ENCODE measurements around the genes HDGFL1, CARMIL1 and H3C1.

DNA sequence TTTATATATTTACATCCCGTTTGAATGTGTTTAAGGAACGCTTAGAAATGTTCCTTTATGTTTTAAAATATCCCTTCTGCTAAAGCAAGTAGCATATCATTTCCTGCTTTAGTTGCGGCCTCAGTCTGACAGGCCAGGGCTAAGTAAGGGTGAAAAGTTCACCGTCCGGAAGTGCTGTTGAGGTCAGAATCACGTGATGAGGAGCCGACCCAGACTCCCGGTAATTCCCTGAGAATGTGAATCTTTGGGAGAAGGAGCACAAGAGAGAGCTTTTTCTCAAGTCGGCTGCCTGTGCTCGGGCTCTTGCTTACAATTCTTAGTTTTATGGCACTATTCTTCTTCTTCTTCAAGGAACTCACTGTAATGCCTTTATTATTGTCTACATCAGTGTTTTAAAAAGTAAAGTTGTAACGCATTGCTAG lies 309.4 kb downstream of the PRL start:
- PRO-cap: unidirectional peak, plus-strand start at position 239 of the sequence

DNA sequence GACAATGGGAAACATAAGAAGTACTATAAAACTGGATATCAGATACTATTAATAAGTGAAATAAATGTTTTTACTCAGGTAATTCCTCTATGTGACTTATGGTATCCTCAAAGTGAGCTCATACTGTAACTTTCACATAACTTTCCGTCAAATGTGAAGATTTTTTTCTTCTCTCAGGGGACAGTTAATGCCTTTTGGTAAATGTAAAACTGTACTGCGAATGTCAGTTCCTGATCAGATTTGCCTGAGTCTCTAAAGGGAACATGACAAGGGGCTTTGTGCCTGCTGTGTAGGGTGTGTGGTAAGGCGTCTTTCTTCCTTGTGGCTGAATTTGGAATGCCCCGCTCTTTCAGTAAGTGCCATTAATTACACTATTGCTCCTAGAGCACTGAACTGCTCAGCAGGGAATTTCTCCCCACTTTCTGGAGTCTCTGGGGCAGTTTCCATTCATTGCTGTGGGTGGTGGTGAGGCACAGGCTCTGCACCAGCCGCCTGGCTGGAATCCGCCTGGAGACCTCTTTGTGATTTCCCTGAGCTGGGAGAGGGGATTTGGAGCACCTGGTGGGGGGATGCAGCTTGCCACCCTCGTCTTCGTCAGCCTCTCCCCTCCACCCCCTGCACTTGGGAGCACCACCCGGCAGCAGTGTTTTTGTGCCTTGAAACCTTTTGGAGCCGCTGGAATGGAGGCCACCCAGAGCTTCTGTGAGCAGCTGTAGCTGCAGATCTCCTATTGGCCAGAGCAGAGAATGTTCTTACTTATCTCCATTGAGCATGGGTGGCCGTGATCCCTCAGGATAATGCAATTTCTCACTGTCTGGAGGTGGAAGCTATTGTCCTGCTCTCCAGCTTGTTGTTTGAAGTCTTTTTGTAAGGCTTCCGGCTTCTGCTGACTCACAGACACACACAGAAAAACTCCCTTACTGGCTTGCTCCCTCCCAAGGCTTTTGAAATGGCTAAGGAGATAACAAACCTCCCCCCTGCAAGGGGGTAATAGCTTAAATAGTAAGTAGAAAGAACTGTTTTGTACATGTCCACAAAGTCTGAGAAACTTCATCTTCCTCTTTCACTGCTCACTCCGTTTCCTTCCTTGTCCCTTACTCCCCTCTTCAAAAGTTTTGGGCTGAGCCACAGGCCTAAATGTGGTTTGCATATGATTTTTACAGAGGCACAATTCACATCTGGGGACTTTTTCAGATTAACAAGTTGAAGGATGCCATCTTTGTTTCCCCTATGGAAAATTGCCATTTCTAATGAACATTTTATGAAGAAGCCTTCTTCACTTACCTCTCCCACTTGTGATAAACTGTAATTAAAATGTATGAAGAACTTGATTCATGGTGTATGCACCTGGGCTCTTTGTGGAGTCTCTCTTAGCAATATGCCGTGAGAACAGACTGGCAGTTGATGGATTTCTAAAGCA lies 271.3 kb downstream of the PRL start:
- PRO-cap: no peak

DNA sequence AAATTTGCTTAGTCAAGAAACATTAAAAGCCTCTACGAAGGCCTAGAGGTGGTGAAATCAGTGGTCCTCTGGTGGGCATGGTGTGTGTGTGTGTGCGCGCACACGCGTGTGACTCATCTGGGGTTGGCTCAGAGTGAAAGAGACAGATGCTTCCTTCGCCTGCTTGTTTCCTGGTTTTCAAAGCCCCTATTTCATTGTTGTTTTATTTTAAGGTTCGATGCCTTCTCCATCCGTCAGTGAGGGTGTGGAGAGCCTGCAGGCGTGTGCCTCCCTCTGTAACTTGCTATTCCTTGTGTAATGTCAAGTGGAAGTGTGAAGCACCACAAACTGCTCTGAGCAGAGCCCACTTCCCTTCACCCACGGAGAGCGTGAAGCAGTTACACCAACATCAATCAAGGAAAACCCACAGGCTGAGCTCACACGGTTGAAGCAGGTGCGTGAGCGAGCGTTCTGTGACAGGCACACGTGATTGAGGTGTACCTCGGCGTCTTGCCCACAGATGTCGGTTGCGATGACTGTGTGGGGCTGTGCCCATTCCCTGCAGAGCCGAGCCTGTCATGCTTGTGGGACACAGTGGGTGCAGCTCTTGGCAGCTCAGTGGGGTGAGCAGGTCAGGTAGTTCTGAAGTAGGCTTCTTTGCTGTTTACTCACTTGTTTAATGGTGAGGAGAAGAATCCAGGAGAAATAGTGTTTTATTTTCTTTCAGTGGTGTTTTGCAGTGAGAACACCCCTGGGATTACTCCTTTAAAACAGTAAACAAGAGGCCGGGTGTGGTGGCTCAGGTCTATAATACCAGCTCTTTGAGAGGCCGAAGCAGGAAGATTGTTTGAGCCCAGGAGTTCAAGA lies 233.8 kb downstream of the PRL start:
- PRO-cap: no peak

- PRO-cap: no peak
Observed at GRCh38 chr6:22569141-22570360, at the start of gene HDGFL1. HDGFL1 (plus strand) TSS chr6:22569566.

DNA sequence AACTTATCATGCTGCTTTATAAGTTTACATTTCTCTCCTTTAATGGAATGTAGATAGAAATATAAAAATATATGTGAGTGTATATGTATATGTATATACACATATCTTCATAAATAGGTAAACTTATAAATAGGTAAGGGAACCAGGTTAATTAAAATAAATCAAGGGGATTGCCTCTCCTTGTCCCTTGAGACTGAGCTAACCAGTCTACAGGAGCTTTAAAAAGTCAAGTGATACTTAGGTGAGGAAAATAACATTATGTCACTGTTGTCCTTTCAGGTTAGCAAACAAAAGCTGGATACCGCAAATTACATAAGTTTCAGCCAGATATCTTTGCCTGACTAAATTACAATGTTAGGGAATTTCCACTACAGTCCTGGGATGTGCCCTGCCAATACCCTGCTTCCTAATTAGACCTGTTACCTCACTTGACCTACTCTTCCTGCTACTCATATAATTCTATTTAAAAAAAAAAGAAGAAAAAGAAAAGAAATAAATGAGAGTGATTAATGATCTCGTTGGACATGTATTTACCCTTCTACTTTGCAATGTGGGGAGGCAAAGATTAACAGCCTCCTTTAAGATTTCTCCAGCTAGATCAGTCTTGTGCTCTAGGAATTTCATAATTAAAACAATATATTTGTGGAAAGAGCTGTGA lies 318.8 kb downstream of the HDGFL1 start:
- PRO-cap: no peak

GRCh38 chr6:23176722-23177291 lies 607.4 kb downstream of the HDGFL1 start:
- PRO-cap: no peak

DNA sequence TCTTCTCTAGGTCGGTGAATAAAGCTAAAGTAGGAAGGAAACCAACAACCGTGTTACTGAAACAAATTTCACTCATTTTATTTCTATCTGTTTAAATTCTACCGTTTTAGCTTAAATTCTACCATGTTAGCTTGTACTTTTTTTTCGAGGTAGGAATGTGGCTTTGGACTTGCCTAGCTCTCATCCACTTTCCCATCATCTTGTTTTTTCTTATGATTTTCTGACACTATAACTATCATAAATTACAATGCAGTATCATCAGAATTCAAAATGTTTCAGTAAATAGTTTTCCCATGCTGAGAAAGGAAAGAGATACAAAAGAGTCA lies 591.3 kb upstream of the NRSN1 start:
- PRO-cap: no peak

GRCh38 chr6:23650583-23651277 lies 475.3 kb upstream of the NRSN1 start:
- PRO-cap: no peak

- PRO-cap: no peak
Observed at GRCh38 chr6:24646723-24647074, 708 bp upstream of the KIAA0319 start.

GRCh38 chr6:24783334-24784421 lies 8.9 kb downstream of the GMNN start:
- PRO-cap: no peak

GRCh38 chr6:24922875-24923137 lies 13.0 kb downstream of the RIPOR2 start:
- PRO-cap: no peak

GRCh38 chr6:24937726-24938146 lies 2.0 kb upstream of the RIPOR2 start:
- PRO-cap: no peak

- PRO-cap: no peak
Observed at GRCh38 chr6:25139453-25140109, 139.6 kb upstream of the CARMIL1 start.

DNA sequence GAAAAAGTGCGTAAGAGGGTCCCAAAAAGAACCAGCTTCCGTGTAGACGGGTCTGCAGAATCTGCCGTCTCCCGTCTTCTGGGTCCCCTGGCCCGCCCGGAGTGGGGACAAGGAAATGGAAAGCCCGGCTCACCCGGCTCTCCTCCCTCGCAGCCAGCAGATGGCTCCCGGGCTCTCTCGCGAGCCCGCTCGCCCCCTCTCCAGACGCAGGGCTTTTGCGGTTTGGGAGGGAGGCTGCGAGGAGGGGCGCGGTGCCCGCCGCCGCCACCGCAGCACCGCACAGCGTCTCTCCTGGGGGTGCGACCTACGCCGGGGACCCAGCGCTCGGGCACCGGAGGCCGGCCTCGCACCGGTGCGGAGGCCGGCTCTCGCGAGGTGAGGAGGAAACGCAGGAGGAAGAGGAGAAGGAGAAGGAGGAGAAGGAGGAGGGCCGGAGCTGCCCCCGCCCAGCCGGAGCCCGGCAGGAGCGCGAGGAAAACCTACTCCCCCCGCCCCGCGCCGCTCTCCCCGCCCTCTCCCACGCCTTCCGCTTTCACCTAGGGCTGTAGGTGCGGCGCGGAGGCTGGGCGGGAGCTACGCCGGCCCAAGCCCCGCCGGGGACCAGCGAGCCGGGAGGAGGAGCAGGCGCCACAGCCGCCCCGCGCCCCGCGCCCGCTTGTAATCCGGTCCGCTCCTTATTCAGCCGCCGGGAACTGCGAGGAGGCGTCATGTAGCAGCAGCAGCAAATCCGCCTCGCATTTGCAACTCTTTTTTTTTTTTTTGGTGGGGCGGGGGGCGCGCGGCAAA lies at the start of gene CARMIL1:
Gene CARMIL1 (plus strand): TSS at position 510 of the 786 bp plus-strand sequence.
- PRO-cap: bidirectional peak, plus-strand start at position 603 of the sequence, minus-strand start at position 377 of the sequence

DNA sequence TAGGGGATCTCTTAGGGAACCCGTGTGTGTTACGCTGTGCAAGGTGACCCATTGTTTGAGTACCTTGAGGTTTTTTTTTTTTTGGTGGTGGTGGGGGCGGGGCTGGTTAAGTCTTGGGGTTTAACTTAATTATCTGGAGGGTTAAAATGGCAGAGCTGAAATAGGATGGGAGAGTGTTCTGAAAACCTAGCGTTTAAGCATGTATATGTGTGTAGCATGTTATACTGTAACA lies 1.3 kb downstream of the CARMIL1 start:
- PRO-cap: no peak

GRCh38 chr6:25661117-25661627 lies 9.2 kb downstream of the SCGN start:
- PRO-cap: no peak

GRCh38 chr6:25900304-25900747 lies 26.3 kb upstream of the SLC17A3 start:
- PRO-cap: no peak

- PRO-cap: unidirectional peak, minus-strand start at chr6:25965231
Observed at GRCh38 chr6:25964983-25965402, 2.4 kb downstream of the TRIM38 start.

DNA sequence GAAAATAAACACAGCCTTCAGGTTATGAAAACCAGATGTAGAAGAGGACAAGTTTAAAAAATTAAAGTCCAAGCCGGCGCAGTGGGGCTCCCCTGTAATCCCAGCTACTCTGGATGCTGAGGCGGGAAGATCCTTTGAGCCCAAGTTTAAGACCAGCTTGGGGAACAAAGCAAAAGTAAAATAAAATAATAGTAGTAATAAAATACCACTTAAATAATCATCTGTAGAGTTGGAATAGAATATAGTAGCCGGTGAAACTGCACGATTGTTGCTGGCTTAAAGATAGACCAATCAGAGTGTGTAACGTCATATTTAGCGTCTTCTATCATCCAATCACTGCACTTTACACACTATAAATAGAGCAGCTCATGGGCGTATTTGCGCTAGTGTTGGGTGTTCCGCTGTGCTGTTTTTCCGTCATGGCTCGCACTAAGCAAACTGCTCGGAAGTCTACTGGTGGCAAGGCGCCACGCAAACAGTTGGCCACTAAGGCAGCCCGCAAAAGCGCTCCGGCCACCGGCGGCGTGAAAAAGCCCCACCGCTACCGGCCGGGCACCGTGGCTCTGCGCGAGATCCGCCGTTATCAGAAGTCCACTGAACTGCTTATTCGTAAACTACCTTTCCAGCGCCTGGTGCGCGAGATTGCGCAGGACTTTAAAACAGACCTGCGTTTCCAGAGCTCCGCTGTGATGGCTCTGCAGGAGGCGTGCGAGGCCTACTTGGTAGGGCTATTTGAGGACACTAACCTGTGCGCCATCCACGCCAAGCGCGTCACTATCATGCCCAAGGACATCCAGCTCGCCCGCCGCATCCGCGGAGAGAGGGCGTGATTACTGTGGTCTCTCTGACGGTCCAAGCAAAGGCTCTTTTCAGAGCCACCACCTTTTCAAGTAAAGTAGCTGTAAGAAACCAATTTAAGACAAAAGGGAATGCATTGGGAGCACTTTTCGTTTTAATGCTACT lies at the start of gene H3C1:
Gene H3C1 (plus strand): TSS at position 381 of the 963 bp plus-strand sequence.
- PRO-cap: unidirectional peak, plus-strand start at position 383 of the sequence; bidirectional peak, plus-strand start at position 836 of the sequence, minus-strand start at position 596 of the sequence

- PRO-cap: bidirectional peak, plus-strand start at chr6:26043951, minus-strand start at chr6:26043713; unidirectional peak, plus-strand start at chr6:26044055; bidirectional peak, plus-strand start at chr6:26044364, minus-strand start at chr6:26044220
Observed at GRCh38 chr6:26043793-26044912, 640 bp upstream of the H2BC3 start.